Measurements from ENCODE around the gene OPN1MW3.

GRCh38 chrX:150873471-150874161 is 24.9 kb downstream of the CD99L2 start:
- PRO-cap = no peak

- PRO-cap = unidirectional peak, plus-strand start at chrX:150879765
Measured at GRCh38 chrX:150879410-150880156, 18.9 kb downstream of the CD99L2 start.

DNA sequence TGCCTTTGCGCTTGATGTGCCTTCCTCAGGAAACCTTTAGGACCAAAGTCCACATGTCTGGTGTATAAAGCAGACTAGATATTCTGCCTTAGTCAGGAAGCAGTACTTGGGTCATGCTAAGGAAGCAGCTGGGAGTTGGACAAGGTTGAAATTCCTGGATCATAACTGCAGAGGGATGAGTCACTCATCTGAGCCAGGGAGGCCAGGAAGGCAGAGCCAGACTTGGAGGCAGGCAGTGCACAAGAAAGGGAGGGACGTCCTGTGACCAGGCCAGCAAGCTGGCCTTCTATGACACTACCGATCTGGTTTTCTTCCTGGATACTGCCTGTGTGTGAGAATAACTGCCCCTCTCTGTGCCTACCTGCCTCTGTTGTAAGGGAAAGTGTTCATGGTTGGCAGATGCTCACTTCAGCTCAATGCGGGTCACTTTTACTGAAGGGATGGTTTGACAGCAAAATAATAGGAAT is 9.4 kb upstream of the MAGEA4 start:
- PRO-cap = no peak

DNA sequence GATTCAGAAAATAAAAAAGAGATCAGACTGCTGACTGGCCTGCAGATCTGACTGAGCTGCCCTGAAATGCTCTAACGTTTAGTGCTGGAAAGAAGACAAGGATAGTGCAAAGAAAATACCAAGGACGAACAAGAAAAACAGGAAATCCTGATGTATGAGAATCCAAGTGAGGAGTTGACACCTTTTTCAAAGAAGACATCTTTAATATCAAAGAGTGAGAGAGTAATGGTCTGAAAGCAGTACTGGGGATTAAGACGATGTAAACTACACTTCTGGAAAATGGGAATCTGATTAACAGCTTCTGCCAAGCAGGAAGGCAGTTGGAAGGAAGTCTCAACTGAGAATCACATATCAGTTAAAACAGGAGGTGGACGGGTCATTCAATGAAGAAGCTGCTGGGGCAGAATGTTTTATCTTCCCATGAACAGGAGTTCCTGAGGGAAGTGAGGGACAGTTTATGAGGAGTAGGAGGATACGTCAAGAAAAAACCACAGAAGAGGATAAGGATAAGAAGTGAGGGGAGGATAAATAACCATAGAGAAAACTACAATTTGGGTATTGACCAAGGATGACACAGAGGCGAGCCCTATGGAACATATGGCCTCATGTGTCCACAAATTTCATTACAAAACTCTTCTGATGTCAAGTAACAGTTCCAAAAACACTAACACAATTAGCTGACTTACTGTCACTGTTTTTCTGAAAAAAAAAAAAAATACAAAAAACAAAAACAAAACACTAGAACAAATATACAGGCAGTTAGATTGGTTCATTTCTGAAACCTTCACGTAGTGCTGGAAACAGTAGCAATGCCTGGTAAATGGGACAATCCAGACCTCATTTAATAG is 38.7 kb upstream of the MAGEA10 start:
- PRO-cap = no peak

- PRO-cap = no peak
Measured at GRCh38 chrX:152451537-152451865, 386 bp upstream of the GABRA3 start.

GRCh38 chrX:152876771-152877516 is 20.9 kb upstream of the ZNF185 start:
- PRO-cap = no peak

GRCh38 chrX:152905034-152905537 is 7.2 kb downstream of the ZNF185 start:
- PRO-cap = no peak

DNA sequence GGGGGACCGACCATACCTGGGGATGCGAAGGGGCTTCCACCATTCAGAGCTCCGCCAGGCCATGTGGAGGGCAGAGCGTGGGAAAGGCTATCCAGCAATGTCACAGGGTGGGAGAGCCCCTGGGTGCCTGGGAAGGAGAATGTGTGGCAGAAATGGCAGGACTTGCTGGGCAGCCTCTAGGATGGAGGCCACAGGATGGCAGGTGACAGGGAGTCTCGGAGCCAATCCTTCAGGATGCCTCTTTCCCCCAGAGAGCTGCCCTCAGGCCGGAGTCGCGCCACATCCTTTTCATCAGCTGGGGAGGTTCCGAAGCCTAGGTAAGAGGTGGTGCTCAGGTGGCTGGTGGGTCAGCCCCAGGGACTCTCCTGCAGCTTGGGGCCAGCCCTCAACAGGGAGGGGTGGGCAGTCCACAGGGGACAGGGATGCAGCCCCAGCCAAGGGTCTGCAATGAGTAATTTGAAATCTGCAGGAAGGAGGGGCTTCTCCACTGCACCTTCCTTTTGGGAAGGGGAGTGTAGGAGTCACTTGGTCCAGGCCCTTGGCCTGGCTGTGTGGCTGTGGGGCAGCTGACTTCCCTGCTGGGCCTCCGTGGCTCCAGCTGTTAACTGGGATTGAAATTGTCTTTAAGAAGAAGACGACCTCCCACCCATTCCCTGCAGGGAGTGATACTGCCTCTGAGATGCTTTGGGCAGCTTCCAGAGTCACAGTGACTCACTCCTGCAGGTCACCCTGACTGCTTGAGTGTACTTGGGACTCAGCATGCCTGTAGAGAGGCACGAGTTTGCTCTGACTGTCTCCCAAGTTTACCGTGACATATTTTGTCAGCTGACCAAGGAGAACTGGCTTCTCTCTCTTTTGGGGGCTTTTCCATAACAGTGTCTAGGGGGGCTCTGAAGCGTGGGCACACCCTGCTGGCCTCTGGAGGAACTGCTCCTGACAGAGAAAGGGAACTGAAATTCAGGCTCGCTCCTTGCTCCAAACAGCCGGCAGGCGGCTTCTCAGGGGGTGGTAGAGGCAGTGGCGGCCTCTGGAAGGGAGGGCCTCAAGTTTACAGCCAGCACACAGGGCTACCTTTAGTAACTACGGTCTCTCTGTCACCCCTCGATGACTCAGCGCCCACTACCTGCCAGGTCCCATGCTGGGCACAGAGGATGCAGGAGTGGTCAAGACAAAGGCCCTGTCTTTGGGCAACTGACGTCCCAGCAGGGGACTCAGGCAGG is 17.4 kb downstream of the ZNF185 start:
- PRO-cap = no peak

DNA sequence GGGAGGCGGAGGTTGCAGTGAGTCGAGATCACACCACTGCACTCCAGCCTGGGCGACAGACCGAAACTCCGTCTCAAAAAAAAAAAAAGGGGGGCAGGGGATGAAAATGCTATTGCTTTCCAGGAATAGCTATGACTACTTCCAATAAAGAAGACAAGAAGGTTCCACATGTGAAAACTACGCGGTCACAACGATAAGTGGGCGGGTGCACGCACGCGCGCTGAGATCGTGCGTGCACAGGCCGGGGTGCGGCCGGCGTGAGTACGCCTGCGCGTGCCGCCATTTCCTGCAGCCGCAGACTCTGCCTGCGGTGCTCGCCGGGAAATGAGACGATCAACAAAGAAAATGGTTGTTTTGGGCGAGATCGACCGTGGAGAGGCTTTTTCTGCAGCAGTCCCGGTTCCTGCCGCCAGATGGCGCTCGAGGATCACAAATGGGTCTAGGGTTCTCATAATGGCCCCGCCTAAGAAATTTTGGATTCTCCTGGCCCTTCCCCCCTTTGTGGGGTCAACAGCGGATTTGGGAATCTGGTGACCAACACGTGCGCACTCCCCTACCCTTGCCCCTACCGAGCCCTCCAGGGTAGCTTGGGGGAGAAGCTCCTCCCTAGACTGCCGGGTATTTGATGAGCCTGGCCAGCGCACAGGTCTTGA is 35.1 kb downstream of the PNMA5 start:
- PRO-cap = unidirectional peak, minus-strand start at position 199 of the sequence

DNA sequence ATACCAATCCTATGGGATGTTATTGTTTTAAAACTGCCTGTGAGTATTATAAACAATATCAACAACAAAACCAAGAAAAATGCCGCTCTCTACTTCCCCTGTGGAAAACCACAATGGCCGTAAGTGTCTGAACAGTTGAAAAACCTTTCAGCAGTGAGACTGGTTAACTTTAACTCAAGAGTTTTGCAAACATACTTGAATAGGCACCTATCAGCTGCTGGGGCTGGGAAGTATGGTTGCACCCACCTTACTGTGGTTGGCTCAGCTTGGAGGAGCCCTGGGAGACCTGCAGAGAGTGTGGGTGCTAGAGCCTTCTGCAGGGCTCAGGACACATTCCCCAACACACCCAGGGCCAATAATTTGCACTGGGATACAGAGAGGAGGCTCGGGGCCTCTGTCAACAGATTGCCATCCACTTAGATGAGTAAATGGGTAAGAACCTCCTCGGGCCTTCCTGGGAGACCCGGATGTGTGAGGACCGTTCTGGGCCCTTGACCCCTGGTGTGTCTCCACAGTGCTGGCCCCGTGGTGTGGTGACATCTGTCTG is 40.5 kb upstream of the PWWP4 start:
- PRO-cap = no peak

- PRO-cap = no peak
Measured at GRCh38 chrX:153226537-153227160, 39.3 kb upstream of the PWWP4 start.

DNA sequence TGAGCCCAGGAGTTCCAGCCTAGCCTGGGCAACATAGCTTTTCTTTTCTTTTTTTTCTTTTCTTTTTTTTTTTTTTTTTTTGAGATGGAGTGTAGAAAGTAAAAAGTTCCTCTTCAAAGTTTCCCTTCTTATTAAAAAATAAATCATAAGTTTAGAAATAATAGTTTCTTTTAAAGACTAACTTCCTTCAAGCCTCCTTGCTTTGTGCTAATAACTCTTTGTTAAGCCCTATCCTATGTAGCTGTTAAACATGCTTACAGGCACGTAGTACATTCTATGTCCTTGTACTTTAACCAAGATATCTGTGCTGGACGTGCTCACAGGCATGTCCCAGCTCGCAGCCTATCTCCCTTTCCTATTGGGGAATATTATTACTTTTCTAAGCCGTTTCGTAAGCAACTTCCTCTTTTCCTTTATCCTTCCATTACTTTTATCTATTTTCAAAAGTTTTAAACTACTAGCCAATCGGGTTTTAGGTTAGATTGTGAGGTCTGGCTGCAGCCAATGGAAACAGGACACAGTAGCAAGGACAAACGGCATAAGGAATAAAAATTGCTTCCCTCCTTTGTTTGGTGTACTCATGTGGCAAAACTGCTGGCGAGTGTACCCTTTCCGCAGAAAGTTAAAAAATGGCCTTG is 2.4 kb upstream of the PNCK start:
- PRO-cap = no peak

- PRO-cap = no peak
Measured at GRCh38 chrX:153695414-153696476, 8.0 kb downstream of the SLC6A8 start.

GRCh38 chrX:153715330-153715895 is 8.8 kb downstream of the BCAP31 start:
- PRO-cap = no peak

DNA sequence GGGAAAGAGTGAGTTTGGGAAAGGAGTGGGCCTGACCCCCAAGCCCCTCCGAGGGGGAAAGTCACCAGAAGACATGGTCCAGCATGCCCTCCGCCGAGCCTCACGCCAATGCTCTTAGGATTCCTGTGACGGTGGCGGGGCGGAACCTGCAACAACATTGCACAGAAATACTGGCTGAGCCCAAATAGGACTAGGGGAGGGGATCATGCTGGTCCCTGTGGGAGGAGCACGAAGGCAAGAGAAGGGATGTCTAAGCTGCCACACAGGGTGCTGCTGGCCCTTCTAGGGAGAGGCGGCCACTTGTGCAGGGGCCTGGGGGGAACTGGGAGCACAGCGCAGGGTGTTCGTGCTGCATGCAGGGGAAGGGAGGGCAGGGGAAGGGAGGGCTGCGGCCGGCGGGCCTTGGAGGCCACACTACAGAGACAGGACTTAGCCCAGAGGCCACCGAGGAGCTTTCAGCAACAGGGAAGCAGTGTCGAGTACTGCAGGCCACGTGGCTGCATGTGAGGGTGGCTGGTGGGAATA is 19.2 kb upstream of the PLXNB3 start:
- PRO-cap = unidirectional peak, minus-strand start at position 116 of the sequence

- PRO-cap = no peak
Measured at GRCh38 chrX:153900661-153901404, 3.6 kb upstream of the AVPR2 start.

GRCh38 chrX:154024993-154025824 is 5.5 kb upstream of the IRAK1 start:
- PRO-cap = no peak

- PRO-cap = no peak
Measured at GRCh38 chrX:154049357-154049946, 29.8 kb upstream of the IRAK1 start.

- PRO-cap = no peak
Measured at GRCh38 chrX:154094487-154095176, 2.9 kb downstream of the MECP2 start.

DNA sequence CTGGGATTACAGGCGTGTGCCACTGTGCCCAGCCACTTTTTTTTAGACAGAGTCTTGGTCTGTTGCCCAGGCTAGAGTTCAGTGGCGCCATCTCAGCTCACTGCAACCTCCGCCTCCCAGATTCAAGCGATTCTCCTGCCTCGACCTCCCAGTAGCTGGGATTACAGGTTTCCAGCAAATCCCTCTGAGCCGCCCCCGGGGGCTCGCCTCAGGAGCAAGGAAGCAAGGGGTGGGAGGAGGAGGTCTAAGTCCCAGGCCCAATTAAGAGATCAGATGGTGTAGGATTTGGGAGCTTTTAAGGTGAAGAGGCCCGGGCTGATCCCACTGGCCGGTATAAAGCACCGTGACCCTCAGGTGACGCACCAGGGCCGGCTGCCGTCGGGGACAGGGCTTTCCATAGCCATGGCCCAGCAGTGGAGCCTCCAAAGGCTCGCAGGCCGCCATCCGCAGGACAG is at the start of gene OPN1MW3:
OPN1MW3 (plus strand) TSS at position 365 of the 455 bp plus-strand sequence.
- PRO-cap = no peak